Frontal cortex (tissue), 2 donors: Measurements from ENCODE around the gene PPIAL4G.

- RAMPAGE, long total RNA: no peak
Observed at GRCh38 chr1:145985104-145986305, 10.9 kb downstream of the TXNIP start.

DNA sequence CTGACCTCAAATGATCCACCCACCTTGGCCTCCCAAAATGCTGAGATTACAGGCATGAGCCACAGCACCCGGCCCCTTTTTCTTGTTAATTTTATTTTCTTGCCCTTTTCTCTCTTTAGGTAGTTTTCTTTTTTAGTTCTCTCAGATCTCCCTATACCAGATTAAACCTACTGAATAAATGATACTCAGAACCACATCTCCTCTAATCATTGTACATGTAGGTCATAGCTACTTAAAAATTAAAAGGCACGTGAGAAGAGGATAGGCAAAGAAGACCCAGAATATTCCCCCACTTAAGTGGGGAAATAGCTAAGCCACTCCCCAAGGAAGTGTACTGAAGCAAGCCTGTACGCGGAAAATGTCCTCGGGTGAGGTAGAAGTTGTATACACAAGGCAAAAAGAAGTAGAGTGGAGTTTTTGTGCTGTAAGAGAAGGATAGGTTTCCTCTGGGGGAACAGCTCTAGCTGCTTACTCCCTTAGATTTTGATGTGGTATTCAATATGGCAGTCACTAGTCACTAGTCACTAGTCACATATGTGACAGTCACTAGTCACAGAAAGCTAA lies 7.8 kb downstream of the TXNIP start:
- RAMPAGE, long total RNA: no peak

GRCh38 chr1:145999303-146000322 lies 3.2 kb upstream of the TXNIP start:
- RAMPAGE, long total RNA: no peak

GRCh38 chr1:146020170-146020875 lies 1.2 kb downstream of the HJV start:
- RAMPAGE, long total RNA: no peak

DNA sequence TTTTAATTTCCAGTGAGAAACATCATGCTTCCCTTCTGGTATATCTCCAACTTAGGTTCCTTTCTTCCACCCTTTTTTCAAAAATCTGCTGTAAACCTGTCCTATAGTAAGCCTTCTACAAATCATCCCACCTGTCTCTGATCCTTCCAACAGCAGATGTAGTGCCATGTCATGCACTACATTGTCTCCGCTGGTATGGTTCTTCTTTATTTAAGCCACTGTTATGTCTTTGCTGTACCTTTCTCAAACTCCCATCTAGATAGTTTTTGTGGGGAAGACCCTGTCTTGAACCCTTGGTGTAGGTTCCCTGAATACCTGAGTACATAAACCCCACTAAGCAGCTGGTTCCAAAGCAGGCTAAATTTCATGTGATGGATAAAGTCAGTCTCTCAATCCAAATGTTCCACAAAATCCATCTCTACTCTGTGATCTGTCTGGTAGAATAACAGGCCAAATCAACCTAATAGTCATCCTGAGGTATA lies 28.0 kb upstream of the NBPF10 start:
- RAMPAGE, long total RNA: no peak

DNA sequence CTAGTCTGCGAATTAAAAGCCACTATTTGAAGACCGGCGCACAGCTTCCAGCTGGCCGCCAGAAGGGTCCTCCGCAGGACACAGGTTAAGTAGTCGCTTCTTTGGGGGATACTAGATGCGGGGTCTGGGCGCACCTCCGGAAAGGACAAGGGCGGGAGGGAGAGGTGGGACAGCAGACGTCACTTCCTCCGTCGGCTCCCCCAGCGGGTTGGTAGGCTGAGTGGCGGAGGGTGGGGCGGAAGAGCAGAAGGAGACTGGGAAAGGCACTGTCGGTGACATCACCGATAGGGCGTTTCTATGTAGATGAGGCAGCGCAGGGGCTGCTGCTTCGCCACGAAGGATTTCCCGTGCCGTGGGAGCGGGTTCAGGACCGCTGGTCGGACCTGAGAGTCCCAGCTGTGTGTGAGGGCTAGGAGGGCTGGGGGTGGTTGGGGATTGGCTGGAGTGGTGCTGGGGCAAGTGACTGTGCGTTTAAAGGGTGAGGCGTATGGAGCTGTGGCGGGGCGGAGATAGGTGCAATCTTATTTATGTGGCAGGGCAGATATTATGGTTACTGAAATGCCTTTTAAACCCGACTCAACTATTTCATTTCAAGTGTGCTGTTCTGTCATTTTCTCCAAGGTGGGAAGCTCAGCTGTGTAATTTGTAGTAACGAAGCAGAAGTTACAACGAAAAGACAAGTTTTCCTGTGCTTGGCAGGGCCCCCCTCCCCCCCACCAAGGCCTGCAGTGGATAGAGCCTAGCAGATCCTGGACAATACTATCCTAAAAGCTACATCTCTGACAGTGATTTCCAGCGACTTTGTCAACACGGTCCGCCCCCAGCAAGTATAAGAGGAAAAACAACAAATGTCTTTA lies 42.6 kb upstream of the PPIAL4H start:
- RAMPAGE, long total RNA: start-site peak on the plus strand centred at position 526 of the sequence, 14 bp wide, 75 and 28 reads in 2 replicates

GRCh38 chr1:146486375-146487127 lies 142.0 kb upstream of the PPIAL4H start:
- RAMPAGE, long total RNA: no peak

- RAMPAGE, long total RNA: no peak
Observed at GRCh38 chr1:146948325-146949090, 10.4 kb downstream of the NBPF12 start.

DNA sequence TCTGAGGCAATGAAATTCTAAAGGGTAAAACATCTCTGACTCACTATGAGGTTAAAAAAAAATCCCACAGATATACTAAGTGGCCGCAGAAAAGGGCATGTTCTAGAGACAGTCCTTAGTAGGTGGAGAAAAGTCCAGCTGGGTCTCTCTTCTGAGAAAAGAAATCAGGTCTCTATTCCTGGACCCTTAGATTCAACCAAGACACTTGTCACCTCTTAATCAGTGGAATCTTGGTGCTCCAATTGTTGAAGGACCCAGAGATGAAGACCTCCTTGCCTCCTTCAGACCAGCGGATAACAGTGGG lies 4.8 kb downstream of the PRKAB2 start:
- RAMPAGE, long total RNA: no peak

DNA sequence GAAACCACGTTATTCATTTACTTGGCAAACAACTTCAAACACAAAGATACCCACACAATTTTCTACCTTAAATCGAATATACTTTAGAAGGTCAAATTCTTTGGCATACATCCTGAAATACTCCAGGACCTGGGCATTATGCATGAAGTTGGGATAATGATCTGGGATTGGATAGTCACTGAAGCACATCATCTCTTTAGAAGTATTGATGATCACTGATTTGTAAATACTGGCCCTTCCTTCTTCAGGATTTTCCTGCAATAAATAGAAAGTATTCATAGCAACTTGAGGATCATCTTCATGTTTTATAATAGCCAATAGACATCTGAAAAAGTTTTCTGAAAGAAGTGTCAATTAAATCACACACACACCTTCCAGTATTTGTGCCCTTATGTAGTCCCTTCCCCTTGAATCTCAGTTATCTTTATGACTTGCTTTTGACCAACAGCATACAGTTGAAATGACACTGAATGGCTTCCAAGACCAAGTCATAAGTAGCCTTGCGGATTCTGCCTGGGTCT lies 9.4 kb downstream of the FMO5 start:
- RAMPAGE, long total RNA: no peak

- RAMPAGE, long total RNA: no peak
Observed at GRCh38 chr1:147291824-147292390, 49.4 kb downstream of the CHD1L start.

DNA sequence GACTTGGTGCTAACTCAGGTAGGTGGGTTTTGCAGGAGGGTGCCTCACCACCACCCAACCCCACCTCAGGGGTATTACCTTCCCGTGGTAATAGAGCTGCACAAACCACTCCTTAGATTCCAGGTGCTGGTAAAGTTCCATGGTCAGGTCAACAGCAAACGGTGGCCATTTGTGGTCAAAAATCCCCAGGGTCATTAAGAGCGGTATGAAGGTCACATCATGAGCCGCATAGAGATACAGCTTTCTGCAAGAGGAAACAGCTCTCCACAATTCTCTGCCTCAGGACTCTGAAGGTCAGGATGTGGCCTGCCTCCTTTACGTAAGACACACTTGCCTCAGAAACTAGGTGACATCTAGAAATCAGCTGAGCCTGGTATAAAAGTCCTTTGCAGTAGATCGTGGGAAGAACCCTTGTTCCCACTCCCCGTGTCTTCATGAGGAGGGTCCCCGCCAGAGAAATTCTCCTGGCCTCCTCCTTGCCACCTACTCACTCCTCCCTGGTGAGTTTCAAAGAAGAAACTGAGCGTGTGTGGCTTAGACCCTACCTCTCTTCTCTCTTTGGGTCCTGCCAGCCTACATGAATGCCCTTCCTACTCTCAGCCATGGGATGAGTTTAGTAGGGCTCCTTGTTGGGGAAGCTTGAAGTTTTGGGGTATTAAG lies 22.0 kb downstream of the ACP6 start:
- RAMPAGE, long total RNA: no peak

GRCh38 chr1:147851336-147851695 lies 51.3 kb upstream of the GJA8 start:
- RAMPAGE, long total RNA: no peak

DNA sequence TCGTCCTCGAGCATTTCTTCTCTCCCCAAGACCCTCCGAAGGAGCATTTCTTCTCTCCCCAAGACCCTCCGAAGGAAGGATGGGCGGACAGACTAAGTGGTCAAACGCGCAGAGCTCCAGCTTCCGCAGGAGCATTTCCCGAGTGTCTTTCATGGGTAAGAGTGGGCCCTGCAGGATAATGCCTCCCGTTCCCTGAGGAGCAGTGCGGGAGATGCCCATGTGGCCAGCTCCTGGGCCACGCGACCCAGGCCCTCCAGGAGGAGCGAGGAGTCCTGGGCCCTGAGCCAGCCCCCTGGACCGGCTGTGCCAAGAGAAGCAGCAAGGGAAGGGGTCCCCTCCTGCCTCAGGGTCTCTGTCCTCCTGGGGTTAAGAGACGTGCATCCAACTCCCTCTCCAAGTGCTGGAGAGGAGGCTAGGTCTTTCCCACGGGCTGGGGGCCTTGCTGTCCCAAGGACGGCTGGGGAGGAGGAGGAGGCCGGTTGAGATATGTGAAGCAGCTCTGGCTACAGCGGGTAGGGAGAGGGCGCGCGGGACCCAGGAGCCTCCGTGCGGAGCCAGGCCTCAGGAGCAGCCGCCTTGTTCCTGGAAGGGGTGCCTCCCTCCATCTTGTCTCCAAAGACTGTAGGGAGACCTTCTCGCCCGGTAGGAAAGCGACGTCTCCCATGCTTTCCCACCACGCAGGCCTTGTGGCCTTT lies 85.3 kb downstream of the GPR89B start:
- RAMPAGE, long total RNA: no peak

- RAMPAGE, long total RNA: no peak
Observed at GRCh38 chr1:148161293-148161862, 9.3 kb upstream of the NBPF11 start.

DNA sequence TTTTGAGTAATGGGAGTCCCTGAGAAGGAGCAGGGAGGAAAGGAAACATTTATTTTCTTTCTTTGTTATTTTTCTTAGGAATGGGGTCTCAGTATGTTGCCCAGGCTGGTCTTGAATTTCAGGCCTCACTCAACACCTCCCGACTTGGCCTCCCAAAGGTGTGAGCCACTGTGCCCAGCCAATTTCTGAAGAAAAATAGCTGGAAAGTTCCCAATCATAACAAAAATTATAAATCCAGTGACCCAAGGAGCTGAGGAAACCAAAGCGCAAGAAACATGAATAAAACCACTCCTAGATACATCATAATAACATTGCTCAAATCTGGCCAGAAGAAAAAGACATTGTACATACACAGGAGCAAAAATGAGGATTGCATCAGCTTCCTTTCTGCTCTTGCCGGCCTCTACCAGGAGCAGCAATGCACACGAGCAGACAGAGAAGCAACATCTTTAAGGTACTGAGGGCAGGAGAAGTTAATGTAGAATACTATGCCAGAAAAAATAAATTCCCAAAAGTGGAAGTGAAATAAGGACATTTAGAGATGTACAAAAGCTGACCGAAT lies 126.9 kb upstream of the NBPF11 start:
- RAMPAGE, long total RNA: no peak

DNA sequence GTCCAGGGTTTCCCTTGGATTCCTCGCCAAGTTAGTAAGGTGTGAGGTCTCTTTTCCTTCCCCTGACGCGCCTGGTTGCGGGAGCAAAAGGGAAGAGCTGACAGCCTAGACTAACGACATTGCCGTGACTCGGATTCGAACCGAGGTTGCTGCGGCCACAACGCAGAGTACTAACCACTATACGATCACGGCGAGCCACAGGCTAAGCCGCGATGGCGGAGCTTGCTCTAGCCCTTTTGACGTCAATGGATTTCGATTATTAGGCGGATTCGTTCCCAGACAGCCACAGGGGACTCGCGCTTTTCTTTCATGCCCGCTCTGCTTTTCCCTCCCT lies 150.5 kb upstream of the NBPF11 start:
- RAMPAGE, long total RNA: no peak

DNA sequence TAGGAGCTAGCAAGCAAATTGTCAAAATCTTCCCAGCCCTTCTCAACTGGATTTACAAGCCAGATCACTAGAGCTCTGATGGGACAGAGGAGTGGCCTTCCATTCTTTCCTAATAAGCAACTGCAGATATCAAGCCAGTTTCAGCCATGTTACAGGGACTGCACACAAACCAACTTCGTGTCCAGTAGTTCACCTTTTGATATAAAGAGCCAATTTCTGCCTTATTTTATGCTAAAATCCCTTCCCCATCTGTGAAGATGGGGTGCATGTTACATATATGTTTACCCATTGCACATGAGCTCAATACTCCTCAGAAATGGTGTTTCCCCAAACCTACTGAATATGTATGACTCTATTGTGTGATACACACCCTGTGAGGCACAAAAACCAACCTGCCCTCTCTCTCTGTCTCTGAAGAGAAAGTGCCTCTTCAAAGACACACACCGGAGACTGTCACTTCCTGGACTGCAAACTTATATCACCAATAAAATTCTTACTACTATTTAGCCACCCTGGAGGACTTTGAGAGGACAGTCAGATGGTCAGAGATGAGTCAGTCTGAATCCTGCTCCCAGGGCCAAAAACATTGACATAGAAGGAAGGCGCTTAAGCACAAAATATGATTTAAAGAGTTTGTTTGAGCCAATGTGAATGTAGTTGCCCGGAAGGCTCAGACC lies 110.5 kb downstream of the PPIAL4G start:
- RAMPAGE, long total RNA: no peak

GRCh38 chr1:148428151-148428670 lies 54.9 kb downstream of the PPIAL4G start:
- RAMPAGE, long total RNA: no peak

GRCh38 chr1:148483099-148483349 lies at the start of gene PPIAL4G:
Gene PPIAL4G (minus strand): TSS chr1:148483302.
- RAMPAGE, long total RNA: no peak